ENCODE measurements around a stretch of chr3.

DNA sequence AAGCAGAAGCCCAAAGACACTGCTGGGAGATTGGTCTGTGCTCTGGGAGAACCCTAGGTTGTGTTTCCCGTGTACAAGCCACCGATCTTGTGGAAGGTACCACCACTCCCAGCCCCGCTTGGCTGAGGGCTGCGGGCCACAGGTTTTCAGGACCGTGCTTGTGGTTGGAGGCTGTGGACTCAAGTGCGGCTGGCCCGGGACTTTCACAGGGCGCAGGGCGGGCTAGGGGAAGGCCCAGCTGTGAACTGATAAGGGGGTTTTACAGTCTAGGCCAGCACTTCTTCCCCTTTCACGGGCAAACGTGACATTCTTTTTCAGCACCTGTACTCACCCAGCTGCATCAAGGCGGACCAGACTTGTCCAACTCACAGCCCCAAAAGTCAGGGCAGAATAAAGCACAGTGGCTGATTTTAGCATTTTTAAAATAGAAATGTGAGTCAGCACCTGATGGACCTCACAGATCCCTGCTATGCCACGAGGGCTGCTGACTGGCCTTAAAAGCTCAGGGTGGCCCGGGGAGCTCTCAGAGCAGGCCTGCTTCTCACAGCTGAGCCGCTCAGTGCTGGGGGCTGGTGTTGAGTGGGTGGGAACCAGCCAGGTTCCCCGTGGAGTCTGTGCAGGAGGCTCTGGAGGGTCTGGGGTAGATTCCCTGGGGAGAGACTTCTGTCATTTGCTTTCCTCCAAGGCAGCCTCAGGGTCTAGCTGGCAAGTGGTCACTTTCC lies 2.5 kb upstream of the TIGIT start:
- PRO-cap, 3 experiments, result no peak in any of the 3 experiments
- RAMPAGE, long total RNA, result no peak
- RRBS, 2 experiments, result no CpG with 5 or more reads among the region's 16 CpGs

GRCh38 chr3:114334936-114335815 lies 41.3 kb downstream of the TIGIT start:
- PRO-cap, 3 experiments, result no peak in any of the 3 experiments
- RAMPAGE, long total RNA, result no peak

GRCh38 chr3:114406309-114406660 lies 112.5 kb downstream of the TIGIT start:
- PRO-cap, 3 experiments, result no peak in any of the 3 experiments
- RAMPAGE, long total RNA, result no peak
- RRBS, 2 experiments, result no CpG with 5 or more reads among the region's 3 CpGs

DNA sequence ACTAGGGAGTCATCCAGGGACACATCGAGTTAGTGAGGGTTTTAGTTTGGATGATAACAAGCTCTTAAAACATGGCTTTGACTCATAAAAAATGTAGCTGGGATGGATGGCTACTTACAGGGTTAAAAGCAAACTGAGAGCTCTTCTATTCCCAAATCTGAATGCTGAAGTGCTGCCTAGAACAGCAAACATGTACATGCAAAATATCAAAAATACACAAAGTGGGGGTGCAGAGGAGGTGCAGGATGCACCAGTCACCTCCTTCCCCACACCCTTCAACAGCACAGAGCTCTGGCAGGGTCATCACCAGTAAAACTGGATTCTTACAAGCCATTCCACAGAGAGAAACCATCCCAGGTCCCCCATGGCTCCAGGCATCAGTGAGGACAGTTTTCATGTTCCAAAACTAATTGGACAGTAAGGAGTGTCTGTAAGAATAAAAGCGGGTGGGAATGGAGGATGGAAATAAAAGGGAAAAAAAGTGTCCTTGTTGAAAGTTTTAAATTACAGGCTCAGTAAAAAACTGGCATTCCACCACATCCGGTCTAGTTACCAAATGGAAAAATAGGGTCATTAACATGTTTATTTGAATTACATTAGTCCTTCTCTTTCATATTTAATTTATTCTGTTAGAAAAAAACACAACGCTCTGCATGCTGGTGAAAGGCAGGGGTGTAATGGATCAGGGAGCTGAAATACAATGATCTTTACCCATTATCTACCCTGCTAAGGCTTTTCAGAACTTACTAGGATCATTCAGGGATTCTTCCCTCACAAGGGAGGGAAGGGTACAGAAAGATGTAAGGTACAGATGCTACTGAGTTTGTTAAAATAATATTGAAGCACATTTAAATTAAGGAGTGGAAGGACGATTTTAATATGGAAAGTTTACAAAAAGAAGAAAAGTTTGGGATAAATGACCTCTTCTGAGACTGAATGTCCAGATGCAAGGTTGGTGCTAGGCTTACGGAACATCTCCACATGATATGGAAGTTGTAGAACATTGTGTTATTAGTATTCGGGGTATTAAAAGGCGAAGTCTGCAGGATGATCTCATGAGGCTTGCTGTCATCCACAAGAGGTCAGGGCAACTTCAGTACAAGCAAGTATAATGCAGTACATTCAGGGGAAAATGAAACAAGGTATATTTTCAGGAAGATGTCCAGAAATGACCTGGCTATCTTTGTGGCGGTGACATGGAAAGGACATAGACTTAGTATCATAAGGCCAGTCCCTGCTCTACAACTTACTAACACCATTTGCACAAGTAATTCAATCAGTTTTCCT lies 117.6 kb downstream of the TIGIT start:
- PRO-cap, 3 experiments, result no peak in any of the 3 experiments
- RAMPAGE, long total RNA, result no peak
- RRBS, 2 experiments, result no CpG with 5 or more reads among the region's 9 CpGs

DNA sequence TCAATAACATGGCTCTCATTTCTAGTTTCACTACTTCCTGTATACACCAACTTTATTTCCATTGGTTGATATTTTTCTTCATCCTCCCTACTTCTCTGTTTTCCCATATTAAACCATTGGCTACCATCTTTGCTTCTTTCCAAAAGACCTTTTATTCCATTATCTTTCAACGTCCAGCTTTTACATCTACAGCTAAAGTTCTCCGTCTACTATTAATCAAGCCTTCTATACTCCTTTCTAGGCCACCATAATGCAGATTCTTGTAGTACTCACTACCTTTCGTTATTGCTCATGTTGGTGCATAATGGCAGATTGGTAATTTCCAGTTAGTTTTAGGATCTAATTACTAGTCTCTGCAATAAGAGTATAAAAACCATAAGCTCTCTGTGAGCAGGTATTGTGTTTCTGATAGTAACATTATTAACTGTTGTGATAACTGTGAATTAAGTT lies 318.2 kb downstream of the TIGIT start:
- PRO-cap, 3 experiments, result no peak in any of the 3 experiments
- RAMPAGE, long total RNA, result no peak
- RRBS, 2 experiments, result no CpG with 5 or more reads among the region's 3 CpGs

- PRO-cap, 3 experiments, result no peak in any of the 3 experiments
- RAMPAGE, long total RNA, result no peak
- RRBS, 2 experiments, result no CpG with 5 or more reads among the region's 2 CpGs
These were observed 310.2 kb downstream of the ZBTB20 start for GRCh38 chr3:114836826-114837440.

GRCh38 chr3:115165150-115165780 lies 18.2 kb upstream of the ZBTB20 start:
- PRO-cap, 3 experiments, result no peak in any of the 3 experiments
- RAMPAGE, long total RNA, result no peak
- RRBS, 2 experiments, result no CpG with 5 or more reads among the region's 3 CpGs

- PRO-cap, 3 experiments, result no peak in any of the 3 experiments
- RAMPAGE, long total RNA, result no peak
- RRBS, 2 experiments, result no CpG with 5 or more reads among the region's 2 CpGs
These were observed 83.3 kb downstream of the GAP43 start for GRCh38 chr3:115706658-115706941.

DNA sequence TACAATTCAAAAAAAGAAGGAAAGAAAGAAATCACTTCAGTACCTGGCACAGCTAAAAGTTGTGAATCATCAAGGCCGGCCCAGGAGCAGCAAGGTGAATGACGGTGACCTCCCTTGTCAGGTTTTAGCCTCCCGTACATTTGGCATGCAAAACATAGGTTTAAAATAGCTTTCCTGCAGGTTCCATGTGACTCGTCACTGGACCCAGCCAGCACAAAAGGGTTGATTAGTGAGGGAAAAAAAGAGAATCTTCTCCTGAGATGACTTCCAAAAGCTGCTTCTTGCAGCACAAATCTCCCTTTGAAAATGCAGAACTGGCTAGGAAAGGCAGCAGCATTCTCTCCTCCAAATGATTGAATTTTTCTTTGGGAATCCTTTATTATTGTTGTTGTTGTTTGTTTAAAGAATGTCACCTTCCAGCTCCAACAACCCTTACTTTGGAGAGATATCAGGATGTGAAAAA lies 394.1 kb downstream of the LSAMP start:
- PRO-cap, 3 experiments, result no peak in any of the 3 experiments
- RAMPAGE, long total RNA, result no peak
- RRBS, 2 experiments, result no CpG with 5 or more reads among the region's 4 CpGs

- PRO-cap, 3 experiments, result no peak in any of the 3 experiments
- RAMPAGE, long total RNA, result no peak
- RRBS, 2 experiments, result no CpG with 5 or more reads among the region's 6 CpGs
These were observed 85.6 kb downstream of the LSAMP start for GRCh38 chr3:116359741-116360068.

GRCh38 chr3:116434286-116434620 lies 11.0 kb downstream of the LSAMP start:
- PRO-cap, 3 experiments, result no peak in any of the 3 experiments
- RAMPAGE, long total RNA, result no peak
- RRBS, 2 experiments, result no CpG with 5 or more reads among the region's 4 CpGs

- PRO-cap, 3 experiments, result no peak in any of the 3 experiments
- RAMPAGE, long total RNA, result no peak
- RRBS, 2 experiments, result no CpG with 5 or more reads among the region's 2 CpGs
These were observed 1.1 kb downstream of the LSAMP start for GRCh38 chr3:116444032-116444675.

DNA sequence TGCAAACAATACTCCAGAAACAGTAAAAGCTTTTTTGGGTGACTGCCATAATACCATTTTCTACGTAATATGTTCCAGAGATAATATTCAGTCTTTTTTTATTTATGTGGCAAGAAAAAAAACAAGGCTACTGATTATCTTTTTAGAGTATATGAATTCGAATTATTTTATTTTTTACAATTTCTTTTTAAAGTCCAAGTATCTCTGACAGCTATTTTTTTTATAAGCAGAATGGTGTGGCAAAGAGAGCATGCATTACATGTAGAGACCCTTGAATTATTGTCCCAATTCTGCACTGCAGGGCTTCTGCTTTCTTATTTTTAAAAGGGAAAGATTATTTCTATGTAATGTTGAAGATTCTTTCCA lies 468.9 kb upstream of the LSAMP start:
- PRO-cap, 3 experiments, result no peak in any of the 3 experiments
- RAMPAGE, long total RNA, result no peak
- RRBS, 2 experiments, result no CpG with 5 or more reads among the region's 2 CpGs

DNA sequence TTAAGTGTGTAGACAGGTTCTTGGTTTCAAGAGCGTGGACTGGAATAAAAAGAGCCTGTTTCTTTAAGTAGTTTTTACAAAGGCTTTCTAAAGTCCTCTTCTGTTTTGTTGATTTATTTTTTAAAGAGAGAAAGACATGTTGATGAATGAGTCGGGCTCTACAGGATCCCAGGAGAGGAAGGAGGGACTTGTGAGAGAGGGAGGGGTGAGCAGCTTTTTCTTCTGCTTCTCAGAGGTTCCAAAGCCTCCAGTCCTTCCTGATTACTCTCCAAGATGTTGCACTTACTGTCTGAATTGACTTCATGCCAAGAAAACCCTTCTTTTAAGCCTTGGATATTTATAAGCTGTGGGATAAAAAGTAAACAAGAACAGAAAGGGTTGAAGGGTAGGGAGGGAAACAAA lies 457.4 kb downstream of the IGSF11 start:
- PRO-cap, 3 experiments, result no peak in any of the 3 experiments
- RAMPAGE, long total RNA, result no peak
- RRBS, 2 experiments, result no CpG with 5 or more reads among the region's 2 CpGs

- PRO-cap, 3 experiments, result no peak in any of the 3 experiments
- RAMPAGE, long total RNA, result no peak
- RRBS, 2 experiments, result no CpG with 5 or more reads among the region's 11 CpGs
These were observed 16.7 kb upstream of the B4GALT4 start for GRCh38 chr3:119257148-119257937.

GRCh38 chr3:119497698-119498234 lies 581 bp upstream of the TIMMDC1 start:
- PRO-cap, 3 experiments, result no peak in any of the 3 experiments
- RAMPAGE, long total RNA, result no peak
- RRBS, 2 experiments, result no CpG with 5 or more reads among the region's 14 CpGs

DNA sequence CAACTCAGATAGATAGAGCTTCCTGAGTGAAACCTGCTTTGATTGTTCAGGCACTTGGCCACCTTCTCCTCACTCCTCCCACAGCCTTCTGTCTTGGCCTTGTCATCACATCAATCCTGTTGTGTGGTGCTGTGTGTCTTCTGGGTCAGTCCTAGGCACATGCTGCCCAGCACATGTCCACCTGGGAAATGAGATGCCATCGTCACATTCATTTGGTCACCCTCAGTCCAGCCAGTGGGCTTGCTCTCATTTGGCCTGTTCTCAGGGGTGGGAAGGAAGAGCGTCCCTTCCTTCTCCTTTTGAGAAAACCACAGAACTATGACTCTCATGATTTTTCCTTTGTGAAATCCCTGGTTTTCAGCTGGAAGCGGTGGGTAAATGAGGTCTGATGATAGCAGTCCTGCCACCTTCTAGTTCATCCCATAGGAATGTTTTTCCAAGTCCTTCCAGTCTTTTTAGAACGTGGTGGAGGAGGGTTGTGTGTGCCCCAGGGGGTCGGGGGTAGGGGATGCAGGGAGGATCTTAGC lies 8.5 kb upstream of the PLA1A start:
- PRO-cap, 3 experiments, result no peak in any of the 3 experiments
- RAMPAGE, long total RNA, result no peak
- RRBS, 2 experiments, result no CpG with 5 or more reads among the region's 5 CpGs

DNA sequence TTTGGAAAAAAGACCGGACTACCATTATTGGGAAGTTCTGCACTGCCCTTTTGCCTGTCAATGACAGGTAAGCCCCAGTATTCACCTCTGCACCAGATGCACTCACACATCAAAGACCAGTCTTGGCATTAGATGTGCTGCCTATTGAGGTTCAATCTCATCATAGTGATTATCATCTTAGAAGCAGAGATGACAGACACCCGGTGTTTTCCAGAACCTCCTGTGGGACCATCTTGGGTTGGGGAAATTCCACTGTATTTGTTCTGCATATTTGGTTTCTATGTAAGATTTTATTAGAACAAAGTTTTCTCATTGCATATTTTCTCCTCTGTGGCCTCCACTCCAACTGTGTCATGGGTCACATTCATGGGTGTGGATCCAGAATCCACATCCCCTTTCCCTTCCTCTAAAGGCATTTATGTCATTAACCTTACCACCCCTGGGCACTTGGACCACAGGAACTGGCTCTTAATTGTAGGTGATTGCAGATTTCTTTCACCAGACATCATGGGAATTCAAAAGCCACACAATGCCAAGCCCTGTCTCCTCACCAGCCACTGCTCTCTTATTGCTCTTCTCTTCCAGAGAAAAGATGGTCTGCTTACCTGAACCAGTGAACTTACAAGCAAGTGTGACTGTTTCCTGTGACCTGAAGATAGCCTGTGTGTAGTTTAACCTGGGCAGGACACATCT lies 31.3 kb downstream of the PLA1A start:
- PRO-cap, 3 experiments, result no peak in any of the 3 experiments
- RAMPAGE, long total RNA, result no peak
- RRBS, 2 experiments, result no CpG with 5 or more reads among the region's 2 CpGs

DNA sequence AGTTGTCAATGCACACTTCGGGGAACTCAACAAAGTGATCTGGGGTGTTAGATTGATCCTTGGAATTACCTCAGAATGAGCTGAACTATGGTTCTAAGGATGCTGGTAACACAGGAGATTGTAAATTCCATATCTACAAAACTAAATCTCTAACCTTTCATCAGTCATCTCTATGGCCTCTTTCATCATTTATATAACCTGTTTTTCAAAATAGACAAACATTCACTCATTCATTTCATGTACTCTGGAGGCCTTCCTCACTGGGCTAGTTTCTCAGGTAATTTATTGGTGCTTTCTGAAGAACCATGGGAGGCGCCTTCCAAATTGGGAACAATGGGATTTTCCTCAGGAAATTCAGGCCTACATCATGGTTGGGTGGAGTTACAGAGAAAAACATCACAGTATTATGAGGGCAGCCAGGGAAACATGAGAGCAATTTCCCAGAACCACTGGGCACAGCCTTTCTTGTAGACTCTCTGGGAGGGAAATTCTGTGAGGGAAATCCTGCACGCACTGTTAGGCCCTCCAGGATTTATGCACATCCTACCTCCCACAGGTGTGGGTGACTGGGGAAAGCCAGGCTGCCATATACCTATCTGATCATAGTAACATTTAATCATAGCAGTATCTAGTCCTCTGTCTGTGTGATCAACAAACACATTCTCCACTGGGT lies 13.3 kb downstream of the POPDC2 start:
- PRO-cap, 3 experiments, result peak in 1 of 3 experiments; most common plus-strand start position 553 of the sequence (in 1); most common minus-strand start position 284 of the sequence (in 1)
- RAMPAGE, long total RNA, result no peak
- RRBS, 2 experiments, result no CpG with 5 or more reads among the region's 3 CpGs

DNA sequence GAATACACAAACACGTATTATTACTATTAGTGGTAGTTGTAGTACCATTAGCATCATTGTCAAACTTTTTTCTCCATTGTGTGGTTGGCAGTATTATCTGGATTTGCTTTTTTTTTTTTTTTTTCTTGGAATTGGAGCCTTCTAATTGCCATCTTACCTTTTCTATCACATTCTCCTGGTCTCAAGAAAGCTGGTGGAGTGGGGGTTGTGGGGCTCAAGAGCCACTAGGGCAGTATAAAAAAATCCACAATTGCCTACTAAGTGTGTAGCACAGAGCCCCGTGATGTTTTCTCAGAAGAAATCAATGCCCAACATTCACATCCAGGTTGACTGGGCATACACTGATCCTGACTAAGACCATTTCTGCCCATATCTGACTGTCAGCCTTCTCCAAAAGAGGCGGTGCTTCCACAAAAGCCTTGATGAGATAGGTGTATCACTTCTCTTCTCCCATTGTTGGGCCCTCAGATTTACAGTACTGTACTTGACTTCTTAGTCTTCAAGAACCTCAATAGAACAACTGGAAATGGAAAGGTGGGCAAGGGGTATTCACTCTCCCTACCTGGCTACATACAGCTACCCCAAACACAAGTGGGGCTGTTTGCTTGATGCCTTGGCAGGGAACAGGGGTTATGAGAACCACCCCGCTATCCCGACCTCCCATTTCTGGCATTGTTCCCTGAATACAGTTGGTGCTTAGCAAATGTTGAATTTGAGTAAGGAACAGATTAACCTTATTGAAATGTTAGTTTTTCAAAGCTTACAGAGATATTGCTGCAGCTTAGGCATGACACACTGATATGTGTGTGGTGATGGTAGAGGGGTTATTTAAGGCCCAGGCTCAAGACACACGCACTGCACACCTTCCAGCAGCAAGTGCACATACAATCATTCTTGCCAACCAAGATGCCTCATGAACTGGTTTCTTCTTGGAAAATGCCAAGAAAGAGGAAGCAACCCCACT lies 1.3 kb downstream of the POPDC2 start:
- PRO-cap, 3 experiments, result peak in 2 of 3 experiments; most common plus-strand start position 453 of the sequence (in 2); most common minus-strand start position 353 of the sequence (in 2)
- RAMPAGE, long total RNA, result no peak
- RRBS, 2 experiments, result no CpG with 5 or more reads among the region's 6 CpGs